Metastatic Liver Carcinoma in the Lung (tissue), 2 donors: Measurements from ENCODE around the gene LCP1.

- PRO-cap, 2 experiments = no peak in any of the 2 experiments
These were observed 28.4 kb downstream of the SMIM2 start for GRCh38 chr13:44132543-44133270.

DNA sequence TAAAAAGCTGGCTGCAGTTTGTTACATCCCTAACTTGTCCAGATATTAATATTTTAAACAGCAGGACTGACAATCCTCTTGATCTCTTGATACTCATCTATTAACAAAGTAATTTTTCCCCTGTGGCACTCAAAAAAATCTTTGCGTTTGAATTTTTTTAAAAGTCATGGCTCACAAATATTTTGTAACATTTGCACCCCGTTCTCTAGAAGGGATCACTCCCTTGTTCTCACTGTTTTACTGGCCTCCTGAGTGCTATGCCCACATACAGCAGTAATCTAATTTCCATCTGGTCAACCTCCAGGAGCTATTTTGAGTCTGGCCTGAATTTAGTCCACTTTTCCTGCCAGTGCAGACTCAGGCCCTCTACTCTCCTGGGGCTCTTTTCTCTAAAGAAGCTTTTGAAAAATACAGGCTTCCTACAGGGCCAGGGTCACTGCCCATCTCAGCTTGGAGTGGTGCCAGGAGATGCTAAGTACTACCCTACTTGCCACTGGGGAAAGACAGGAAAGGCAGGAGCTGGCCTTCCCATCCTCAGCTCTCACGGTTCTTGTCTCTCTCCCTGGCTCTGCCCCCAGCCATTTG is 101.8 kb upstream of the SERP2 start:
- PRO-cap, 2 experiments = no peak in any of the 2 experiments

DNA sequence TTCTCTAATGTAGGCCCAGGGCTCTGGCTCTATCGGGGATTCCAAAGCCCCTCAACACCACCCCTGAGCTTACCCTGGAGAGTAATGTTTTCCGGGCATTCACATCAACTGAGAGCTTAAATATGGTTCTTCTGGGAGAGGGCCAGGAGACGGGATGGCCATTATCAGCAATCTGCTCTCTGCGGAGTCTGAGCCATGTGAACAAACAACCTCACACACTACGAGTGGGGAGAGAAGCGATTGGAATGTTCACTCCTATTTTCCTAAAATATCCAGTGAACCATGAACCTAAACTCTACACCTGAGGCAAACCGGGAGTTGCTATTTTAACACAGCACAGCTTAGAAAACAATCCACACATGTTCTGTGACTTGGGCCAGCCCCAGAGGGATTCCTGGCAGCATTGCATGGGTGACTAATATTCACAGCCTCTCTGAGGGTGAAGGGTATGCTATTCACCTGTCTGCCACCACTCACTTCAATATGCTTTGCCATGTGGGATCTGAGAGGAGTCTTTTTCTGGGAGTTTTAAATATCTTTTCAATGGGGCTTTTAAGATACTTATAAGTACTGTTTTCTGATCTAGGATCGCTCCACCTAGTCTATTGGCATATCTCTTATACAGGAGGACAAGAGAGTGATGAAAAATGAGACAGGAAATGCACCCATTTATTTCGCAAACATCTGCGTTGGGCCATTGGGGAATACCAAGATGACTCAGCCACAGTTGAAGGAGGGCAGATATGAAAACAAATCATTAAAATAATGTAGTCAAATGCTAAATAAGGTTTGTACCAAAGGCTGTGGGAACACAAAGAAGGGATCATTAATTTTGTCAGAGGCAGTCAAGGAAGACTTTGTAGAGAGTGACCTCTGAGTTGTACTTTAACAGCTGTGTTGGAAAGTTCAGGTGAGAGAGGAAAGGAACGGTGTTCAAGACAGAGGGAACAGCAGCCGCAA is 72.5 kb upstream of the SERP2 start:
- PRO-cap, 2 experiments = no peak in any of the 2 experiments

GRCh38 chr13:44309705-44310355 is 63.8 kb upstream of the SERP2 start:
- PRO-cap, 2 experiments = no peak in any of the 2 experiments

DNA sequence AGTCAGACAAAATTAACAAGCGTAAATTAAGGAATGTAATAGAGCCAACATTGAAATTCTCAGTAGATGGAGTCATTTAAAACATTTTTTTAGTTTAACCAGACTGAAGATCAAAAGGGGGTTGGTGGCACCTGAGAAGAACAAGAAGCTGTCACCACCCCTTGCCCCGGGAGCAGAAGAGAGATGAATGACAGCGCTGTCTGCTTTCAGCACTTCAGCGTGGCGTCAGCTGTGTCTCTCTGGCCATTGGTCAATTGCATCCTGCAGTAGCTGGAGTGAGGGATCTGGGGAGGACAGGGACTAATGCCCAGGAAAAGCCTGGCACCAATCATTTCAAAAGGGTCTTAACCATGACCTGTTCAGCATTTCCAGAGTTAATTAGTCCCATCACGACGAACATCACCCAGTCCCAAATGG is 63.3 kb upstream of the SERP2 start:
- PRO-cap, 2 experiments = no peak in any of the 2 experiments

- PRO-cap, 2 experiments = no peak in any of the 2 experiments
These were observed 41.8 kb upstream of the SERP2 start for GRCh38 chr13:44331760-44332310.

DNA sequence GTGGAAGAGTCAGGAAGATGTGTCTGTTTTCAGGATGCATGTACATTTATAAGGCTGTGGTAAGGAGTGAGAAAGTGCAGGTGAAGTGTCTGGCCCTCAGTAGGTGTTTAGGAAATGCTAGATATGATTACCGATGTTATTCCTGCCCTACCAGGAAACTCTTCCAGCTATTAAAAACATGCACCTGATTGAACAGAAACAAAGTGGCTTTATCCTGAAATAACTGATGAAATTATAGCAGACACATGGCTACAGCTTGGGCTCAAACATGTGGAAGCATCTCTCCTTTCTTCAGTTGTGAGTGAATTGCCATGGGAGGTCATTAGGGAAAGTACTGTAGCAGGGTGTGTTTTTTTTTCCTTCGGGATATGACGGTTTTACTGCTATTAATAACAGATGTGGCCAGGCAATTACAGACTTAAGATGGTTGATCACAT is 5.8 kb upstream of the SERP2 start:
- PRO-cap, 2 experiments = no peak in any of the 2 experiments

- PRO-cap, 2 experiments = no peak in any of the 2 experiments
These were observed 714 bp upstream of the TSC22D1 start for GRCh38 chr13:44576879-44577209.

GRCh38 chr13:45338499-45339216 is 2.3 kb downstream of the TPT1 start:
- PRO-cap, 2 experiments = no peak in any of the 2 experiments

- PRO-cap, 2 experiments = no peak in any of the 2 experiments
These were observed 37.8 kb upstream of the TPT1 start for GRCh38 chr13:45378706-45379356.

DNA sequence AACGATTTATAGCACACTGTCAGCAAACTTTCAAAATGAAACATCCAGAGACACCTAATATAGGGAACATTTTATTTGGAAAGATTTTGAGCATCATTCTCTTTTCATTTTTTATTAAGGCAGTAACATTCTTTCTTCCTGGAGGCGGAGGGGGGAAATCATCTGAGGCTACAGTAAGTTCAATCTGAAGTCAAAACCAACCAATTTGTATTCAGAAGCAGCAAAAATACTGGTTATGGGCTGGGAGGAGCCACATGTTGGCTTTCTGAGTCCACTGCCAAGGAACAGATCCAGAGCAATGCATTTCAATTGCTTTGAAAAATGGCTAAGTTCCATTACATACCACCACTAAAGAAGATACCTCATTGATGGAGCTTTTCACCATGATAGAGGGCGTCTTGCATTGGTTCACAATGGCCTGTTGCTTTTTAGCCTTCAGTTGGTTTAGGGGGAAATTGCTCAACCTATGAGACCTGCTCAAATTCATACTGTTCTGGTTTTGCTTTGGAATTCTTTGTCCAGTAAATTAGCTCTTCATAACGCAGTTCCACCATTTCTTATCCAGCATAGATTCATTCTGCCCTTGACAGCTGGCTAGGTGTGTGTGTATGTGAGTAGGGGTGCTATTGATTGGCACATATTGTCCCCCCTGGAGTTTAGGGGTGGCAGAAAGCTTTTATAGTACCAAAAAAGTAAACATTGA is 21.2 kb upstream of the CPB2 start:
- PRO-cap, 2 experiments = no peak in any of the 2 experiments

- PRO-cap, 2 experiments = no peak in any of the 2 experiments
These were observed 35.1 kb downstream of the LCP1 start for GRCh38 chr13:46146883-46147270.

DNA sequence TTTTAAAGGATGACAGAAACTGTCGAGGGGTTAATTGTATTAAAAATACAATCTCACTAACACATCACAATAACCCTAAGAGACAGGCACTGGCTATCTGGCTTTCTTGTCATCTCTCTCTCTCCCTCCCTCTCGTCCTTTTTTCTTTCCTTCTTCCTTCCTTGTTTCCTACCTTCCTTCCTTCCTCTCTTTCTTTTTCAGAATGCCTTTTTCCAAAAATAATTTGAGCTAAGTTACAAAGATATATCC is 20.6 kb downstream of the LCP1 start:
- PRO-cap, 2 experiments = no peak in any of the 2 experiments

DNA sequence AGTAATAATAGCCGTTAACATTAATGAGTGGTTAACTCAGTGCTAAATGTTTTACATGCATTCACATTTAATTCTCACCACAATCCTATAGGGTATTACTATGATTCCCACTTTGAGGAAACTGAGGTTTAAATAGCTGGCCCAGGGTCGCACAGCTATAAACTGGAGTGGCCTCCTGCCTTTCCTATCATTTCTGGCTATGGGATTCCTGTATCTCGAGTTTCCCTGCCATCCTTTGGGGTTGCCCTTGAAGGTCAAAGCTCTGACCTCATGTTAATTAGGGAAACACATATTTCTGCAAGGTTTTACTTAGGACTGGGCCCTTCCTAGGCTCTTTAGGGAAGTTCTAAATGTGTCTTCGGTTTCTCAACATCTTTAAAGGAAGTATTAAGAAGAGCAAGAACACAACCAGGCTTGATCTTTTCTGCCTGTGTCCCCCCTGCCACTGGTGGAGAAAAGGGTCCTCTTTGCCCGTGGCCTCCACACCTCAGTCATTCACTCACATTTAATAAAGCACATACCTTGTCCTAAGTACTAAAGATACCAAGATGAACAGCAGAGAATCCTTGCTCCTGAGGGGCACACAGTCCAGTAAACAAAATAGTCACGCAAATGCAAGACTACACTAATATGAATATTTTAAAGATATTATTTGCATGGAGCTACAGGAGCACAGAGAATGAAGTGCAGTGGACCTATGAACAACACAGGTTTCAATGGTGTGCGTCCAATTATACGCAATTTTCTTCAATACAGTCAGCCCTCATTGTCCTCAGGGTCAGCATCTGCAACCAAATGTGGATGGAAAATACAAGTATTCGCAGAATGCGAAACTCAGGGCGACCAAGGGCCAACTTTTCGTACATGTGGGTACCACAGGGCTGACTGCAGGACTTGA is 10.6 kb downstream of the LCP1 start:
- PRO-cap, 2 experiments = no peak in any of the 2 experiments

DNA sequence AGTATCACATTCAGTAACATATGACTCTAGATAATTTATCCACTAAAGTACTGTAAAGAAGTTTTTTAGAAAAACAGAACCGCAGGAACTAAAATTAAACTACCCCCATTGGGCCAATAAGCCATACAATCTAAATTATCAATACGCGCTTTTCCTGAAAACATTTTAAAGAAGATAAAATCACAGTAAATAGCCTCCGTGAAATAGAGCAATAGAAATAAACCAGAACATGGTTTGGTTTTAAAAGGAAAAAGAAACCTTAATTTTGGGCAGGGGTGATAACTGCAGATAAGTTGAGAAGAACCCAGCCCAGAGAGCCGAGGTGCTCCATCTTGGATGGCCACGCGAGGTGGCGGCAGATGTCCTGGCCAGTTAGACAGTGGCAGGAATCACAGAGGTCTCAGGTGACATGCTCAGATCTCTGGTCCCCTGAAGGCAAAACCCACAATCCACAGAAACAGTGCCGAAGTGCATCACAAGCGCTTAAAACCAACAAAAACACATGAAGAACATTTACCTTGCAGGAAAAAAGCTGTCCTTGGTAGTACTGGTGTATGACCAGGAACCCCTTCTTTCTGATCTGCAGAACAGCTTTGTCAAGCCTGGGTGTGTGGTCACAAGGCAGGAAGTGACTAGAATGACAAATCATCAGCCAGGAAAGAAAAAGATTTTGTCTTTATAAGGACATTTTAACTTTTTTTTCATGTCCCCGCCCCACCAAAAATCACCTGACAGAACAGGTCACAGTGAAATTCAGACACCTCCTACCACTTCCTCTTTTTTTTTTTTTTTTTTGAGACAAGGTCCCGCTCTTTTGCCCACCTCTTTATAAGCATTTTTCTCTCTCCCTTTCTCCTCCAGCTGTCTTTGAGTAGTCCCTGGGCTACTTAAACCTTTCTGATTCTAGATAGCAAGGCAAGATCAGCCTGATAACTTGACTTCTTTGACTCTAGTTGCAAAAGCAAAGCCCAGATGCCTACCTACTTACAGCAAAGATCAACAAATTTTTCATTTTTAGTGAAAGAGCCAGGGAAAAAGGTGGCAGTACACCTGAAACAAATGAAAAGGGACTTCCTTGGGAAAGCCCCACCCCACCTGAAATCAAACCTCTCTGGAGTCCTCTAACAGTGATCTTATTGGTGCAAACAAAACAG is at the start of gene LCP1:
Gene LCP1, minus strand, starts transcription at position 584 of the 1,154 bp plus-strand sequence.
- PRO-cap, 2 experiments = peak in 2 of 2 experiments; most common minus-strand start position 575 of the sequence (in 1)

GRCh38 chr13:46341363-46341779 is 45.7 kb downstream of the RUBCNL start:
- PRO-cap, 2 experiments = no peak in any of the 2 experiments

GRCh38 chr13:46369191-46369573 is 17.9 kb downstream of the RUBCNL start:
- PRO-cap, 2 experiments = no peak in any of the 2 experiments

DNA sequence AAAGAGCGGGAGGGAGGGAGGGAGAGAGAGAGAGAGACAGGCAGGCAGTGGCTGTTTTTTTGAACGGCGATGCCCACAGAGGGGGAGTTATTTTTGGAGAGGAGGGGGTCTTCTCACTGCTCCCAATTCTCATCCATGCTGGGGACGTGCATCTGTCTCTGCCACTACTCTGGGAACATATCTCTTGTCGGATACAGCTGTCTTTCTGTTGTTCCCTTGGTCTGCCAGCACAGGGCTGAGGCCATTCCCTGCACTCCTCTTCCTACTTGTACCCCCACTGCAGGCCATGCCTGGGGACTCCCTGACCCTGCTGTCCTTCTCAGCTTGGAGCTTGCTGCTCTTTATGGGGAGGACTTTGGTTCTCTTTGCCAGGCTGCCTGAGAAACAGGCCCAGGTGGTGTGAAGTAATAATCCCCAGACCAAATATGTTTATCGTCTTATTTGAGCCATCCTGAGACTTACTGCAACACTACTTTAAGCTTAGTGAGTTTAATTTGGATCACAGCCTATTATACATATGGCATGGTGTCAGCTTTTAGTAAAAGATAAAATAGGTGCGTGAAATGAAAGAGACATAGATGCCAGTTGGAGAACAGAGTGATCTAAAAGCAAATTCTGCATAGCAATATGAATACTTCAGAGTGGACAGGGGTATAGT is 19.1 kb downstream of the LRCH1 start:
- PRO-cap, 2 experiments = no peak in any of the 2 experiments

DNA sequence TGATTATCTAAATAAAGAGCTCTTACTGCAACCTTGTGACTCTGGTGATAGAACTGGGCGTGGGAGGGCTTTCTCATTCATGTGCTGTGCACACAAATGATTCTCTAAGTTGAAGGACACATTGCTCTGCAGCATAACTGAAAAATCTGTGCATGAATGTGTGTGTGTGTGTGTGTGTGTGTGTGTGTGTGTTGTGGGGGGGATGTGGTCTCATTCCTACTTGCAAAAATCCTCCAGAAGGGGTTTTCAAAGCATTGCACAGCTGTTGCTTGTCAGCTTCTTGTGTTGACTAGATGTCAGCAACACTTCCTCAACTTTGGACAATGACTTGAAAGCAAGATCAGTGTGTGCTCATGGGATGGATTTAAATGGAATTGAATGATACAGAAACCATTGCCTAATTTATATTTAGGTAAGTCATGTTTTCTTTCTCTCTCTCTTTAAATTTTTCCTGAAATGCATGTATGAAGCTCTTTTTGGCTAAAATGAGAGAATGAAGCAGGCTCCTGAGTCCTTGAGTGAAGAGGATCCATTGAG is 22.5 kb downstream of the LRCH1 start:
- PRO-cap, 2 experiments = no peak in any of the 2 experiments

DNA sequence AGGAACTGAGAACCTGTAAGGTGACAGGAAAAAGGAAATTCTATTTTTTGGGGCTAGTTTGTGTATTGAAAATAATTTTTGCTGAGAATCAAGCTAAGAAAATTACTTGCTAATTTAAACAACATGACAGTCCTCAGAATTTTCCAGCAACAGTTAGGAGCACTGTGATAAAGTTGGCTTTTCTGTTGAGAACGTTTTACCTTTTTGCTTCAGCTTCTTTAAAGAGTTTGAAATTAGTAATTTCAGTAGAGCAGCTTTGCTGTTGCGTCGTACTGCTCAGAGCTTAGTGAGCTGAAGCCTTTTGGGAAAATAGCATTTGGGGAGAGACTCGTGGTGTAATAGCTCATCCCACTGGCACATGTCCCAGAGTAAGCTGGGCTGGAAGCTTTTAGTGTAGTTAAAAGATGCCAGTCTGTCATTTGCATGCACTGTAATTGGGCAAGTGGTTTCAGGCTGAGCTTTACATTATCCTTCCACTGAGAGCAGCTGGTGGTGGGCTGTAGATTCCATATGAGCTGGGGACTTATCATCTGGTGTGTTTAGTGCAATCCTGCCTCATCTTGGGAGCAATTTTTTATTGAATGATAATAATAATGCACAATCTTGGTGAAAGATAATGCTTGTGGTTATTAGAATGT is 69.8 kb downstream of the LRCH1 start:
- PRO-cap, 2 experiments = peak in 1 of 2 experiments; most common minus-strand start position 285 of the sequence (in 1)